ENCODE measurements around a stretch of chr2.

DNA sequence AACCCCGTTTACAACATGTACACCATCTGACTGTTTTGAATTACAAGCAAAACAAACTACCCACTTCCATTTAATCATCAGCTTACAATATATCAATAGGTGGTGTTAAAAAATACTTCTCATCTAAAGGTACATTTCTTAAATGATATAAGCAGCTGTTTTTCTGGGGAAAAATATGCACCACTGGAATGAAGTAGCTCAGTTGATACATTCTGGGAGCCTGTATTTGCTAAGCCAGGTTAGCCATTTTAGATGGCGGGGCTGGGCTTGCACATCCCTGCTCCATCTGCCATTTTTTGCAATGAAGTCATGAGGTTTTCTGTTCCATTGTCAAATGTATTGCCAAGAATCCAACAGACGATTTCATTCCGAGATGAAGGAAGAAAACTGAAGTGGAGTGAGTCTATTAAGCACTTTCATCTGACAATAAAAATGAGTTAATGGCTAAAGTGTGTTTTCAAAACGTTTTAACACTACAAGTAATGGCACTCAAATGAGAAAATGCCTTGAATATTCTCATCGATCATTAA lies 61.1 kb downstream of the CYRIA start:
- PRO-cap: no peak

DNA sequence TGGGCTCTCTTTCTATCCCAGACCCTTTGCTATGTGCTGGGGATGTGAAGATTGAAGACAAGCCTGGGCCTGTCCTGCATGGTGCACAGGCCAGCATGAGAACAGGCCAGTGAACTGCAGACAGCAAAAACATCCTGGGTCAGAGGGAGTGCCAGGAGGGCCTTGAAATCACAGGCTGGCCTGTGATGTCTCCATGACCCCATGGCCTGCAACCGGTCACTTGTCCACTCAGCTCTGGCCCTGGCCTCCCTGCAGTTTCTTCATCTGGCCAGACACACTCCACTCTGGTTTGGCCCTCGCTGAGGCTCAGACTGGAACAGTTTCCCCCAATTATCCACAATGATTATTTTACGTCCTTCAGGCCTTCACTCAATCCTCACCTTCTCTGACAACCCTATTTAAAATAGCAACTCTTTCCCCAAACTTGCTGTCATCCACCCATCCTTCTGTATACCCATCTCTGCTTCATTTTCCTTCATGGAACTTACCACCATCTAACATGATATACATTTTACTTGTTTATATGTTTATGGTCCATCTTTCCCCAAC lies 12.5 kb downstream of the CYRIA start:
- PRO-cap: no peak

DNA sequence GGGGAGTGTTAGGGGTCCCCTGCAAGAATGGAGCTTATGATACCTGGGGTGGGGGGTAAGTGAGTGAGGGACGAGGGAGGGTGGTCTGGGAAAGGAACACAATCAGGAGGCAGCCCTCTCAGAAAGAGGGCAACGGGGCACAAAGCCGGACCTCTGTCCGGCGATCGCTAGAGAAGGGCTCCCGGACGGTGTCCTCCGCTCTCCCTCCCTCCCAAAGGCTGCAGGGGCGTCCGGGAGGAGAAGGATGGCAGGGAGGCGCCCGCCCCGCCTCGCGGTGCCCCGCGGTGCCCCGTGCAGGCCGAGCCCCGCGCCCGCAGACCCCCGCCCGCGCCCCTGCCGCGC lies 246 bp downstream of the CYRIA start:
- PRO-cap: no peak

- PRO-cap: no peak
These were observed 12.2 kb downstream of the SMC6 start for GRCh38 chr2:17741370-17741811.

DNA sequence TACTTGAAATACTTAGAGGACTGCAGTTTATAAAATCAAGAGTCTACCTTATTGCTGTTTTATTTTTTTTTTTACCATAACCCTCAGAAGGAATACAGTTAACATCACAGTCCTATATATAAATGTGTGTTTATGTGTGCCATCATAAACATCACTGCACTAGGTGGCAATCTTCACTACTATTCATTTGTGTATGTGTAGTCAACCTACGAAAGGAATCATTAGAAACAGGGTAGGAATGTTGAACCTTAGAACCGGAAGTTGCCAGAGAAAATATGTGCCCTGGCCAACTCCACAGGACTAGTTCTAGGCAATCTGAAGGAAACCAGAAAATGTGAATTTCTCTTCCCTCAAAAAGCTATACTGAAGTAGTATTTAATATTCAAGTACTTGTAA lies 3.4 kb downstream of the GEN1 start:
- PRO-cap: no peak

- PRO-cap: no peak
These were observed 14.3 kb downstream of the MSGN1 start for GRCh38 chr2:17830515-17830967.

- PRO-cap: no peak
These were observed 56.2 kb downstream of the KCNS3 start for GRCh38 chr2:17934587-17935163.

GRCh38 chr2:18299400-18299894 lies 261.0 kb downstream of the RDH14 start:
- PRO-cap: no peak

GRCh38 chr2:18650596-18651073 lies 61.3 kb upstream of the NT5C1B start:
- PRO-cap: no peak

- PRO-cap: no peak
These were observed 76.9 kb downstream of the OSR1 start for GRCh38 chr2:19281497-19281897.

- PRO-cap: no peak
These were observed 16.3 kb upstream of the LAPTM4A start for GRCh38 chr2:20067703-20068110.

- PRO-cap: no peak
These were observed 20.3 kb upstream of the LAPTM4A start for GRCh38 chr2:20071392-20072464.

DNA sequence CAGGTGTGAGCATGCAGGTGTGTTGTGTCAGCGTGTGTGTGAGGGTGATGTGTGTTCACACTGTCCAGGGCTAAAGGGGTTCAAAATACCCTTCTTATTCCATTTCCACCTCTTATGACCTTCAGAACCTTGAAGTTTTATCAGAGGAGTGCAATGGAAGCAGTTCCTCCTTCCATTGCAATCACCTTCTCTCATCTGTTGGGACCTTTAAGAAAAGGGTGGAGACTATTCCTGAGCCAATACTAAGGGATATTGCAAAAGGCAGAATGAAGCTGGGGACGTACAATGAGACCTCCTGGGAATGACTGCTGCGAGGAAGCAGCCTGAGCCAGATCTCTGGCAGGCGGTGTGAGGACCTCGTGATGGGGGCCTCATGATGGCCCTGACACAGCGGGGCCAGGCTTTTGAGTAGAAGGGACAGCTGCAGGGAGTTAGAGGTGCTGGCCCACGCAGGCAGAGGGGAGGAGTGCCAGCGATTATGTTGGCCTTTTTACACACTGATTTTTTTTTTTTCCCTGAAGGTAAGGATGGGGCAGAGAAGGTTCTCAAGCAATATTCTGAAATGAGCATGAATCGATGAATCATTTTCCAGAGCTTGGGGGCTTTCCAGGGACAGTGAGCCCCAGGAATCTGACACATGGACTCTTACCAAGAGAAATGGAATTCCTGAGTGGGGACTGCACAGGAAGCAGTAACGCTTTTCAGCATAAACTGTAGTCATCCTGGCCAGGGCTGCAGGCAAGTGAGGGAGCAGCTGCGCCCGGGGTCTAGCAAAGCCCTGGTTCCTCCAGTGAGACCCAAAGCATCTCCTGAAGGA lies 40.0 kb upstream of the LAPTM4A start:
- PRO-cap: no peak

GRCh38 chr2:20121942-20122642 lies 70.7 kb upstream of the LAPTM4A start:
- PRO-cap: no peak

DNA sequence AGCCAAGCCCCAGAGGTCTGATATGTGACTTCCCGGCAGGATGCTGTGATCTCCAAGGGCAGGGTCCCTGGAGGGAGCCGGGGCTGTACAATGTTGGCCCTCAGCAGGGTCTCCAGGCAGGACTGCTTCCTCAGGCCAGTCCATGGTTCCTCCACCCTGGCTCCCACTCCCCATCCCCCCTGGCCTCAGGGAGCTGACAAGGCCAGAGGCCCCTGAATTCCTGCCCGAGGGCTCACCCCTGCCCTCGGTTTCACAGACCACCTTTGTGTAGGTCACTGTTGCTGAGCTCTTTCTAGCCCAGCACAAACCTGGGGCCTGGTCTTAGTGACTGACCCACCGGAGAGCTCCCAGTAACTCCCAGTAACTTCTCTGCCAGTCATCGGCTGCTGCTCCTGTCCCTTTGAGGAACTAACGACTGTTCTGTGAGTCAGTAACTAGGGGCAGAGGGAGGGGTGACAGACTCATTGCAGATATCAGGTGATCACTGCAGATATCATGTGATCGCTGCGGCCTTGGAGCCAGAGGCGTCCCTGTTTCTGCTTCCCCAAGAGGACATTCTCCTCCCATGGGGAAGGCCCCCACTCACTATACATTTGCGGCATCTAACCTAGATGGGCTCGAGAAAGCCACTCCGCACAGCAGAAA lies 38.6 kb downstream of the SDC1 start:
- PRO-cap: no peak

- PRO-cap: unidirectional peak, minus-strand start at chr2:20219432; unidirectional peak, minus-strand start at chr2:20219508
These were observed 5.9 kb downstream of the SDC1 start for GRCh38 chr2:20218688-20219810.

DNA sequence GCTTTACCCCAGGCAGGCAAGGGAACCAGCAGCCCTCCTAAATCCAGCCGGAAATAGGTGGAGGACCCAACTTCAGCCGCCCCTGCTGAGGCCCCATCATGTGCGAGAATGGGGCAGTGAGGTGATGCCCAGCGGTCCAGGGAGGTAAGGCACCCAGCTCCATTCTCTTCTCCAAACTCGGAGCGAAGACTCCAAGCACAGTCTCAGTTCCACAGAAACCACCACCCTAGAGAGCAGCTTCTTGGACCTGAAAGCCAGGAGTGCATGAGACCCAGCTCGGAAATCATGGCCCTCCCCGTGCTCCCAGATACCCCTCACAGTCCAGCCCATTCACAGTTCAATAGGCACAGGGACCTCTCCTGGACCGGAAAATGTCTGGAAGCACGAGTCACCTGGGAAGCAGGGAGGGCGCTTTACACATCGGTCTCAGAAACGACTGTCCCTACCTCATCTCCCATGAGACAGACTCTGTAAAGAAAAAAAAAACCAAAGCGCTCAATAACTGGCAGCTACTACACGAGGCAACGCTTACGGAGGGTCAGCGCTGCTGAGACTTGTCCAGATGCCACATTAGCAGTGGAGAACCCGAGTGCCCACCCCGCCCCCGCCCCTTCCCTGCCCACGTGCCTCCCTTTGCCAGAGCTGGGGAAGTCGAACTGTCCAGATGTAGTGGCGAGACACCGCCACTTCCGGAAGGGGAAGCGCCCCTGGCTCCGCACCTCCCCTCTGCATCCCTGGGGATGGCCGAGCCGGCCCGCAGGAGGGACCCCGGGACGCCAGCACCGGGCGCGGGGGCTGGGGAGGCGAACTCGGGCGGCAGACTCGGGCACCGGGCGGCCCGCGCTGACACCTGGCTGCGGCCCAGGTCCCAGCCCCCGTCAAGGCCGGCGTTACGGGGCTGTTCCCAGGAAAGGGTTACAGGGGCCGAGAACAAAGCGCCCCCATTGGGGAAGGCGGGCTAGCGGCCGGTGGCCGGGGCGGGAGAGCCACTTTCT lies 1.8 kb downstream of the SDC1 start:
- PRO-cap: bidirectional peak, plus-strand start at position 944 of the sequence, minus-strand start at position 719 of the sequence

- PRO-cap: no peak
These were observed 388 bp downstream of the SDC1 start for GRCh38 chr2:20224527-20224956.

GRCh38 chr2:20318348-20318782 lies 32.3 kb downstream of the PUM2 start:
- PRO-cap: no peak

DNA sequence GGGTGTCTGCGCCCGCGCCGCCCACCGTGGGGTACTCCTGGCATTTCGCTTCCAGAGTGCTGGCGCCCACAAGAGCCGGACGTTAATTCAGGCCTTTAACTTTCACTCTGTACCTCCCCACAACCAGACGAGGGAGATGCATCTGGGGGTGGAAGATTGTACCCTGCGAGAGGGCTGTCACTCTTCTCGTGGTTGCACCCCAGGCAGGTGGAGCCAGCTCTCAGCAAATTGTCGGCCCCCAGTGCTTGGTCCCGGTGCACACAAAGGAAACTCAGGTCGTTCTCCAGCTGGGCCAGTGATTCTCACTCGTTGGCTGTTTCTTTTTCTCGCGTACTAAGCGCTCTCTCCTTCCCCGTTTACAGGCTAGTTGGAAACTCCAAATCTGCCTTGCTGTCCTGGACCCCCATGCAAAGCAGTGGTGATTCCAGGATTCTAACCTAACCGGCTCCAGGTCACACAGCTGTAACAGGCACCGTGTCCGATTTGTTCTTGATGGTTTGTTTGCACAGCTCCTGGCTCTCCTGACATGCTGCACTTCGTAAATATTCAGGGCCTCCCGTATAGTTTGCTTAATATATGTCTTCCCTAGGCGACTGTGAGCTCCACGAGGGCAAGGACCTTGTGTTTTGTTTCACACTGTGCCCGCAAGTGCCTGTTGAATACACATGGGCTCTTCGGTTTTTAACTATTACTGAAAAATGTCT lies 729 bp upstream of the PUM2 start:
- PRO-cap: unidirectional peak, minus-strand start at position 308 of the sequence